Bronchial epithelial cell (primary cell): ENCODE results near the genes NGFR and SLC35B1.

DNA sequence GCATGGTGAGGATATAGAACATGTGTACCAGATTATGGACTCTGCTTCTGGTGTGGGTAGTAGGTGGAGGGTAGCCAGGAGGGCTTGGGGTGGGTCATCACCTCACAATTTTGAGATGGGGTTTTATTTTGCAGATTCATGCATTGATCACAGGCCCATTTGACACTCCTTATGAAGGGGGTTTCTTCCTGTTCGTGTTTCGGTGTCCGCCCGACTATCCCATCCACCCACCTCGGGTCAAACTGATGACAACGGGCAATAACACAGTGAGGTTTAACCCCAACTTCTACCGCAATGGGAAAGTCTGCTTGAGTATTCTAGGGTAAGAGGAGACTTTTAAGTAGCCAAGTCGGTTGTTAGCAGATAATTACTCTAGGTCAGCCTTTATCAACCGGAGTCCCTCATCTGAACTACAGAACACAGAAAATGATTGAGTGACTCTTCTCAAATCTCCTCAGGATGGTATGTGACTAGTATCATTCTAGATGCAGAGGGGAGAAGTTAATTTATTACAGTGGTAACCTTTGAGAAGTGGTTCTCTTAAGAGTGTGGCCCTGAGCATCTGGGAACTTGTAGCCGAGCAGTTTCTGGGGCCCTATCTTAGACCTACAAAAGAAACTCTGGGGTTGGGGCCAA is 4.6 kb downstream of the UBE2Z start:
- RRBS, 2 experiments: no CpG with 5 or more reads among the region's 10 CpGs

GRCh38 chr17:48998490-48998946 is 1.3 kb downstream of the IGF2BP1 start:
- RRBS, 2 experiments: no CpG with 5 or more reads among the region's 34 CpGs

DNA sequence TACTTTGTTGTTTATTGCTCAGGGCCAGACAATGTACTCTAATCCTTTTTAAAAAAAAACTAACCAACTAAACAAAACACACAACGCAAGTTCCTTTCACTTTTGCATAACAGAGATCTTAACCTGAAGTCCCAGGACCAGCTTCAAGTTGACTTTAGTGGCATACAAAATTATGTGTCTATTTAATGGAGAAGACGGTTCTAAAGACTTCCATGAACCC is 1.9 kb downstream of the ZNF652 start:
- RRBS, 2 experiments: no CpG with 5 or more reads among the region's 2 CpGs

DNA sequence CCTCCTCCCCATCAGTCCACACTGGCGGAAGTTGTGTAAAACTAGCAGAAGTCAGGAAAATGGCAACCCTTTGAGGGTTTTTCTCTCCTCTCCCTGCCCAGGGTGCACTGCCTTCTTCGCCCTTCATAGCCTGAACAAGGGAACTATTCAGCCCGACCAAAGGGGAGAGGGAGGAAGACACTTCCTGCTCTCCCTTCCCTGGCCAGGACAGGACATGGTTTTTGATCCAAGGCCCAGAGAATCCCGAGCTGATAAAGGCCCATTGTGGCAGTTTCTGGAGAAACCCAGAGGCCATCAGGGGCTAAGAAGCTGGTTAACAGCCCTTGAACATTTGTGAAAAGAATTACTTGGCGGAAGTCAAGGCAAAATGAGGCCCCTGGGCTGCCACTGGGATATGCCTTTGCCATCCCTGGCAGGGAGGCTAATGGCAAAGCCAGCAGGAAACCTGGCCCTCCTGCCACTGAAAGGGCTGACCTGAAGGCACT is 12.8 kb downstream of the PHB1 start:
- RRBS, 2 experiments: no CpG with 5 or more reads among the region's 5 CpGs

DNA sequence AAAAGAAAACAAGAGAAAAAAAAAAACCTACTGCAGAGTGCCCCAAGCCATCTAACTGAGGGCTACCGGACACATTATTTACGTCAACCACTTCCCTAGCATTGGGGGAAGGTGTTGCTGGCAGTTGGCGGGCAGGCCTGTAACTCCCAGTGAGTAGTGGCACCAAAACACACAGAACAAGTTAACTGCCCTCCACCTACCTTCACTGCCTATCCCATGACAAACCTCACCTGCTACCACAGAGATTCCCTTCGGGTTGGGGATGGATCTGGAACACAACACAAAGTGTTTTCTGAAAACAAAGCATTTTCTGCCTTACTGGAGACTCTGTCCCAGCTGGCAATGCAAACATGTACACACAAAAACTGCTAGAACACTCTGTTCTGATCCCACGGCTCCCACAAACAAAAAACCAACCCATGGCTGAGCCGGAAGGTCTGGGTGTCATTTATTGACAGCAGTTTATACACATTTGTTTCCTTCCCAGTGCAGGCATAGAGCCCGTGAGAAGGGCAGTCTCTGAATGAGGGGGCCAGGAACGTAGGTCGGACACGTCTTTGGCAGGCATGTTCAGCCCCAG is 11.0 kb downstream of the PHB1 start:
- RRBS, 2 experiments: no CpG with 5 or more reads among the region's 10 CpGs

DNA sequence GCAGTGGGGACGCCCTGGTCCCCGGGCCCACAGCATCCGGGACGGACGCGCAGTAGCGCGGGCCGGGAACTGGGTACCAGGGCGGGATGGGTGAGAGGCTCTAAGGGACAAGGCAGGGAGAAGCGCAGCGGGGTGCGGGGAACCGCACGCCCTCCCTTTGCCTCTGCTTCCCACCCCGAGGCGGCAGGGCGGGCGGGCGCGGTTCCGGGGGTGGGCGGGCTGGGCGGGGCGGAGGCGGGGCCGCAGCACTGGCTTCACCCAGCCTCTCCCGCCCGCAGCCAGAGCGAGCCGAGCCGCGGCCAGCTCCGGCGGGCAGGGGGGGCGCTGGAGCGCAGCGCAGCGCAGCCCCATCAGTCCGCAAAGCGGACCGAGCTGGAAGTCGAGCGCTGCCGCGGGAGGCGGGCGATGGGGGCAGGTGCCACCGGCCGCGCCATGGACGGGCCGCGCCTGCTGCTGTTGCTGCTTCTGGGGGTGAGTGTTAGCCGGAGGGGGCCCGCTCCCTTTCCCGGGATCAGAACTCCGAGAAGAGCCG is at the start of gene NGFR:
NGFR (plus strand) TSS at position 281 of the 532 bp plus-strand sequence.
- RRBS, 2 experiments: under 1 to 1% methylated on average over 15 to 20 of the region's 59 CpGs

GRCh38 chr17:49498084-49498254 is 2.9 kb downstream of the NGFR start:
- RRBS, 2 experiments: no CpG with 5 or more reads among the region's 5 CpGs

DNA sequence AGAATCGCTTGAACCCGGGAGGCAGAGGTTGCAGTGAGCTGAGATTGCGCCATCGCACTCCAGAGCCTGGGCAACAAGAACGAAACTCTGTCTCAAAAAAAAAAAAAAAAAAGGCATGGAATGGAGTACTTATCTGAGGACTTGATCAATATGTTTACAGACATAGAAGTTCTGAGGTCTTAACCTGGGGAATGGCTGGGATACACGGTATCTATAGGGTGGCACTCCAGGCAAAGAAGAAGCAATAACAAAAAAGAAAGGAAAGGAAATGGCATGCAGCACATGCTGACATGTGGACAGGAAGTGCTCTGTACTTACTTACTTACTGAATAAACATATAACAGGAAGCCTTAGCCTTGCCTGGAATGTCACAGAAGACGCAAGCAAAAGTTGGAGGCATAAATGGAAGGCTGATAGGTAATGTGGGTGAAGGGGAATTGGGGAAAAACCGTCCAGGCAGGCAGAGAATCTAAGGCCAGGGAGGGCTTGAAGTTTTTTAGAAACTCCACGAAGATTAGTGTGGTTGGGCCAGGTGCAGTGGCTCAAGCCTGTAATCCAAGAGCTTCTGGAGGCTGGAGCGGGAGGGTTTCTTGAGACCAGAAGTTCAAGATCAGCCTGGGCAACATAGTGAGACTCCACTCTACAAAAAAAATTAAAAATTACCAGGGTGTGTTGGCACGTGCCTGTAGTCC is 10.1 kb upstream of the SPOP start:
- RRBS, 2 experiments: no CpG with 5 or more reads among the region's 11 CpGs

- RRBS, 2 experiments: no CpG with 5 or more reads among the region's 3 CpGs
Measured at GRCh38 chr17:49704060-49704308, 3.8 kb downstream of the SLC35B1 start.

DNA sequence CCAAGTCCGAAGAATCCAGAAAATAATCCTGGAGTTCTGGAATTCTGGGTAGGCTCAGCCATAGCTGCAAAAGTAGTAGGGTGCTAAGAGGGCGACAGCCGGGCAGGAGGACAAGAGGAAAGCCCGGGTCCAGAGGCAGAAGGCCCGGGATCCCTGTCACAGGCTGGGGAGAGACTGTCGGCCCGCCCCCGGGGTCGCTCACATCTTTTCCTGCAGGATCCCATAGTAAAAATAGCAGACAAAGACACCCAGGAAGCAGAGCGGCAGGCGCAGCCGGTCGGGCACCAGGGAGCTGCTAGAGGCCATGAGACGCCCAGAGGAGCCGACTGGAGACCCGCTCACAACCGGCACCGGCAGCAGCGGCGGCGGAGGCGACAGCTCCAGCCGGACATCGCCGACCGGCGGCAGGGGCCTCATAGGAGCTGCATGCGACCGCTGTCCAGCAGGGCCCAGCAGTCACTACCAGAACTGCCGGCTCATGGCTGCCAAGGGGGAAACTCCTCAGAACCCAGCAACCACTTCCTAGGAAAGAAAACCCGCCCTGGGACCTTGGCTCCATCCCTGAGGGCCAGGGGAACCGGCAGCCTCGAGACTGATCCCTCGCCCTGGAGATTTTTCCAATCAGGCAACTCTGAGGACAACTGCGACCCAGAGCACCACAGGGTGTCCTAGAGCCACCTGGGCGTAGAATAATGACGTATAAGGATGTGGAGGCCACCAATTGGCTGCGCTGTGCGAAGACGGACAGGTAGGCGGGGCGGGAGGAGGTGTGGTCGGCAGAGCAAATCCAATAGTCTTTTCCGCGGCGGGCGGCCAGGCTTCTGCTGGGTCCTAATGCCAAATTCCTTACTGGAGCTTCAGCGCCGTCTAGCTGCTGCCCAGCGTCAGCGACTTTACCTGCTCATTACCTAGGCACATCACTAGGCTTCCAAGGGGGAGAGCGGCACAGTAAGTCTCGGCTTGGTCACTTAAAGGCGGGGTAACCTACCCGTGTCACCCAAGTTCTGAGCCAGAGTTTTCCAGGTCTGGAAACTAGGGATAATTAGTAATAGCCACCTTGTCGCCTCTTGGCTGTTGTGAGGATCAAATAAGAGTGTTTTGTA is at the start of gene SLC35B1:
SLC35B1 (minus strand) TSS at position 437 of the 1,103 bp plus-strand sequence.
- RRBS, 2 experiments: under 1 to 3% methylated on average over 17 of the region's 56 CpGs

DNA sequence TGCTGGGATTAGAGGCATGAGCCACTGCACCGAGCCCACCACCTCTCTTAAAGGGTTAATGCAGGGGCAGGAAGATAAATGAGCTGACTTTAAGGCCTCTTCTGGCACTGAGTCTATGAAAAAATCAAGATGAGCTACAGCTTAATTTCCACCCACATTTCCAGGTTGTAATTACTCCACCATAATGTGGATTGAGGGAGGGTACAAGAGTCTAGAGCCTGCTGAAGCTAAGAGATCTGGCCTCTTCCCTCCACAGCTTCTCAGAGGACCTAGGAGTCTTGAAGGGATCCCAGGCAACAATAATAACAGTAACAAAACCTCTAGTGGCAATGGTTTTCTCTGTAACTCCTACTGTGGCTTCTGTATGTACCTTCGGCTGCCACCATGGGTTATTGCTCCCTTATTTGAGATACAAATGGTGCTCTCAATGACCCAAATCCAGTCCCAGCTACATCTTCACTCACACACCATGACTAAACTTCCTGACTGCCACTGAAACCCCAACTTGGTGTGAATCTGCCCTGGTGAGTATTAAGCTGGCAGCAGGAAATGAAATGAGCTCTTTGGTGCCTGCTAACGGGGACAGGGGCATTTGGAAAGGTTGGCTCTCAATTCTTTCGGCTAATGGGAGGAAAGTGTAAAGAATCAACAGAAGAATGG is 7.3 kb upstream of the SLC35B1 start:
- RRBS, 2 experiments: no CpG with 5 or more reads among the region's 4 CpGs

- RRBS, 2 experiments: no CpG with 5 or more reads among the region's 12 CpGs
Measured at GRCh38 chr17:49715573-49716499, 8.1 kb upstream of the SLC35B1 start.

GRCh38 chr17:49764330-49764820 is 444 bp upstream of the FAM117A start:
- RRBS, 2 experiments: no CpG with 5 or more reads among the region's 14 CpGs

DNA sequence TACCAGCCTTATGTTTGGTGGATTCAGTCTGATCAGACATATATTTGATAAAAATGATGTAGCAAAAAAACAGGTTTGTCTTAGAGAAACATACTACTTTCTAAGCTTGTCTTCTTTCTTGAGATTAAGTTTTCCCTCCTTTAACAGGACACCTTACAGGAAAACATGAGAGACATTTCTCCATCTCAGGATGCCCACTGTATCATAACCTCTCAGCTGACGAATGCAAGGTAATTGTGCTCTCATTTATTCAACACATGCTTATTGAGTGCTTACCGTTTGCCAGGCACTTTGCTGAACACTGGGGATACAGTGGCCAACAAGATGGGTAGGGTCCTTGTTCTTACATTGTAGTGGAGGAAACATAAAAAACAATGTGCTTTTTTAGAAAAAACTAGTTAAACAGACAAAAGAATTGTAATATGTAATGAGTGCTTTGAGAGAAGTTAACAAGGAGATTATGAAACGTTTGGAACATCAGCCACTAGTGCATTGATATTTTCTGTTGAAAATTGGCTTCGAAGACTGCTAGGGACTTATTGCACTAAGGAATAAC is 16.8 kb downstream of the KAT7 start:
- RRBS, 2 experiments: no CpG with 5 or more reads among the region's 4 CpGs

DNA sequence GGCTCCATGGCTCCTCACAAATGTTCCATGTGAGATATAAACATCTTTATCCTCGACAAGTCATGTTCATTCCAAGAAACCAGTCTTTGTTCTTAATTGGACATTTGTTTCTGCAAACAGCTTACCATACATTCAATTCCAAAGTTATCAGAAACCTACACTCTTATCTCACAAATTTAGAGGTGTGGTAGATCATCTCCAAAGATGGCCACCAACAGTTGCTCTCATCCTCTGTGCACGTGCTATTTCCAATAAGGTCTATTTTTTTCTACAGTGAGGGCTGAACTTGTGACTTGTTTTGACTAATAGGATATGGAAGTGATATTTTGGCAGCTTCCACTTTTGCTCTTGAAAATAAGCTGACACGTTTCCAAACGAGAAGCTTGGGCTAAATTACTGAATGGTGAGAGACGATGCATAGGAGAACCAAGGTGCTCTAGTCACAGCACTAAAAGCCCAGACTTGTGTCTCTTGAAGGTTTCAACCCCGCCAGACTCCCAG is 14.6 kb downstream of the TAC4 start:
- RRBS, 2 experiments: no CpG with 5 or more reads among the region's 6 CpGs

DNA sequence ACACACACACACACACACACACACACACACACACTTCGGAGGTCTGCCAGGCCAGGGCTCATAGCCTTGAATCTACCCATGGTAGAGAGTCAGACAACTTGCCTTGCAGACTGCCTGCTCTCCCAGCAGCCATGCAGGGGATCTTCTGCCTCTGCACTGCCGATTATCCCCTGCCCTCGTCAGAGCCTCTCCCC is 279 bp downstream of the TAC4 start:
- RRBS, 2 experiments: no CpG with 5 or more reads among the region's 3 CpGs

- RRBS, 2 experiments: no CpG with 5 or more reads among the region's 8 CpGs
Measured at GRCh38 chr17:49980610-49981187, 11.7 kb downstream of the DLX4 start.

- RRBS, 2 experiments: 11 to 18% methylated on average over 1 of the region's 23 CpGs
Measured at GRCh38 chr17:50101406-50102662, 6.7 kb downstream of the PDK2 start.

- RRBS, 2 experiments: no CpG with 5 or more reads among the region's 10 CpGs
Measured at GRCh38 chr17:50123380-50124276, 6.3 kb downstream of the SAMD14 start.

DNA sequence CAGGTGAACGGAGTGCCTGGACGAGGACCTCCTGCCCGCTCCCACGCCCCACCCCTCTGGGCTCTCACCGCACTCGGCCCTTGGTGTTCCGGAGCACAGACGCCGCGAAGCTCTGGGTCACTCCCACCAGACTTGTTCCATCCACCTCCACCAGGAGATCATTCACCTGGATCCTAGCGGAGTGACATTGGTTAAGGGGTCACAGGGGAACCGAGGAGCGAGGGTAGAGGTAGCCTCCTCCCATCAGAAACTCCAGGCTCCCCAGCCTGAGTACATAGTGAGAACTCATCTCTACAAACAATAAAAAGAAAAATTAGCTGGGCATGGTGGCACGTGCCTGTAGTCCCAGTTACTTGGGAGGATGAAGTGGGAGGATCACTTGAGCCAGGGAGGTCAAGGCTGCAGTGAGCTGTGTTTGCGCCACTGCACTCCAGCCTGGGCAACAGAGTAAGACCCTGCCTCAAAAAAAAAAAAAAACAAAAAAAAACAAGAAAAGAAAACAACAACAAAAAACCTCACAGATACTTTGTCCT is 9.2 kb downstream of the PPP1R9B start:
- RRBS, 2 experiments: no CpG with 5 or more reads among the region's 15 CpGs